GM23248 (cell line): ENCODE data around the gene MXRA8.

DNA sequence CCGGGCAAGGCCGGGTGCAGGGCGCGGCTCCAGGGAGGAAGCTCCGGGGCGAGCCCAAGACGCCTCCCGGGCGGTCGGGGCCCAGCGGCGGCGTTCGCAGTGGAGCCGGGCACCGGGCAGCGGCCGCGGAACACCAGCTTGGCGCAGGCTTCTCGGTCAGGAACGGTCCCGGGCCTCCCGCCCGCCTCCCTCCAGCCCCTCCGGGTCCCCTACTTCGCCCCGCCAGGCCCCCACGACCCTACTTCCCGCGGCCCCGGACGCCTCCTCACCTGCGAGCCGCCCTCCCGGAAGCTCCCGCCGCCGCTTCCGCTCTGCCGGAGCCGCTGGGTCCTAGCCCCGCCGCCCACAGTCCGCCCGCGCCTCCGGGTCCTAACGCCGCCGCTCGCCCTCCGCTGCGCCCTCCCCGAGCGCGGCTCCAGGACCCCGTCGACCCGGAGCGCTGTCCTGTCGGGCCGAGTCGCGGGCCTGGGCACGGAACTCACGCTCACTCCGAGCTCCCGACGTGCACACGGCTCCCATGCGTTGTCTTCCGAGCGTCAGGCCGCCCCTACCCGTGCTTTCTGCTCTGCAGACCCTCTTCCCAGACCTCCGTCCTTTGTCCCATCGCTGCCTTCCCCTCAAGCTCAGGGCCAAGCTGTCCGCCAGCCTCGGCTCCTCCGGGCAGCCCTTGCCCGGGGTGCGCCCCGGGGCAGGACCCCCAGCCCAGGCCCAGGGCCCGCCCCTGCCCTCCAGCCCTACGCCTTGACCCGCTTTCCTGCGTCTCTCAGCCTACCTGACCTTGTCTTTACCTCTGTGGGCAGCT is 134.6 kb downstream of the OR4F5 start:
- RAMPAGE, long total RNA = no peak

- RAMPAGE, long total RNA = no peak
Observed at GRCh38 chr1:909827-910400, 13.8 kb upstream of the SAMD11 start.

DNA sequence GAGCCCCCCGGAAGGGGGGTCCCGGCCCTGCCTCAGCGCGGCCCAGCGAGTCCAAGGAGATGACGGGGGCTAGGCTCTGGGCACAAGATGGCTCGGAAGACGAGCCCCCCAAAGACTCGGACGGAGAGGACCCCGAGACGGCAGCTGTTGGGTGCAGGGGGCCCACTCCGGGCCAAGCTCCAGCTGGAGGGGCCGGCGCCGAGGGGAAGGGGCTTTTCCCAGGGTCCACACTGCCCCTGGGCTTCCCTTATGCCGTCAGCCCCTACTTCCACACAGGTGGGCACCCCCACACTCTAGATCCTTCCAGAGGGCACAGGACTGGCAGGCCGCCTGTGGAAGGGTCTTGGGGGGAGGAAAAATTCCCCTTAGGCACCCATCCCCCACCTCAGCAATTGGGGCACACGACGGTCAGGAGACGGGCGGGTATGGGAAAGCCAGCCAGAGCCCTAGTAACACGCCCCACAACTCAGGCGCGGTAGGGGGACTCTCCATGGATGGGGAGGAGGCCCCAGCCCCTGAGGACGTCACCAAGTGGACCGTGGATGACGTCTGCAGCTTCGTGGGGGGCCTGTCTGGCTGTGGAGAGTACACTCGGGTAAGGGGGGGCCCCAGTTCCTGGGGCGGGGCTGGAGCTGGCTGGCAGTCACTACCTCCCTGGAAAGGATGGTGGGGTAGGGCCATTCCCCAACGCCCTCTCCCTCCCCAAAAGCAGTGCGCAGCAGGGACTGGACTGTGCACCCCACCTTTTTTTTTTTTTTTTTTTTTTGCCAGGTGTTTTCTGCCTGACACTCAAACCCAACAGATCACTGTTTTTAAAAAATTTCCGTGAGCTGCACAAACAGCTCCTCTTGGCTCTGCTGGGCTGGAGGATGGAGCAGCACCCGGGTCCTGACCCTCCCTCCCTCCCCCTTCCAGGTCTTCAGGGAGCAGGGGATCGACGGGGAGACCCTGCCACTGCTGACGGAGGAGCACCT is 16.0 kb downstream of the NOC2L start:
- RAMPAGE, long total RNA = no peak

- RAMPAGE, long total RNA = no peak
Observed at GRCh38 chr1:1049768-1050431, 24.2 kb downstream of the RNF223 start.

GRCh38 chr1:1080138-1080751 is 6.1 kb upstream of the RNF223 start:
- RAMPAGE, long total RNA = no peak

GRCh38 chr1:1135216-1135609 is 19.3 kb upstream of the C1orf159 start:
- RAMPAGE, long total RNA = no peak

DNA sequence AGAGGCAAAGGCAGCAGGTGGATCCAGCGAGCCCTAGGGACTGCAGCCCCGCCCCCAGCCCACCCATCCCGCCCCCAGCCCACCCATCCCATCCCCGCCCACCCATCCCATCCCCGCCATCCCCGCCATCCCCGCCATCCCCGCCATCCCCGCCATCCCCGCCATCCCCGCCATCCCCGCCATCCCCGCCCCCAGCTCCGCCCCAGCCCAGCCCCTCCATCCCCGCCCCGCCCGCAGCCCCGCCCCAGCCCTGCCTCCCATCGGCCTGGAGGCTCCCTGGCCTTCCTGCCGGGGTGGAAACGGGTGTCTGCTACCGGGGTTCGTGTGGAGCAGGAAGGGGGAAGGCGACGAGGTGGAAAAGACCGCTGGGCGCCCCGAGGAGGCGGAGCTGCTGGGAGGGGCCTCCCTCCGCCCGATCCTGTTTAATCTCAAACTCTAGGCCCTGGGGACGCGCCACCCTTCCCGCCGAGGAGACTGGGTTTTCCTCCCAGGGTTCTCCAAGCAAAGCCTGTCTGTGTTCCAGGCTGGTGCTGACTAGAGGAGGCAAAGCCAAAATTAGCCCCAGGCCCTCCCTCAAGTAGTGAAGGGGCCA is 16.3 kb upstream of the TTLL10 start:
- RAMPAGE, long total RNA = no peak

DNA sequence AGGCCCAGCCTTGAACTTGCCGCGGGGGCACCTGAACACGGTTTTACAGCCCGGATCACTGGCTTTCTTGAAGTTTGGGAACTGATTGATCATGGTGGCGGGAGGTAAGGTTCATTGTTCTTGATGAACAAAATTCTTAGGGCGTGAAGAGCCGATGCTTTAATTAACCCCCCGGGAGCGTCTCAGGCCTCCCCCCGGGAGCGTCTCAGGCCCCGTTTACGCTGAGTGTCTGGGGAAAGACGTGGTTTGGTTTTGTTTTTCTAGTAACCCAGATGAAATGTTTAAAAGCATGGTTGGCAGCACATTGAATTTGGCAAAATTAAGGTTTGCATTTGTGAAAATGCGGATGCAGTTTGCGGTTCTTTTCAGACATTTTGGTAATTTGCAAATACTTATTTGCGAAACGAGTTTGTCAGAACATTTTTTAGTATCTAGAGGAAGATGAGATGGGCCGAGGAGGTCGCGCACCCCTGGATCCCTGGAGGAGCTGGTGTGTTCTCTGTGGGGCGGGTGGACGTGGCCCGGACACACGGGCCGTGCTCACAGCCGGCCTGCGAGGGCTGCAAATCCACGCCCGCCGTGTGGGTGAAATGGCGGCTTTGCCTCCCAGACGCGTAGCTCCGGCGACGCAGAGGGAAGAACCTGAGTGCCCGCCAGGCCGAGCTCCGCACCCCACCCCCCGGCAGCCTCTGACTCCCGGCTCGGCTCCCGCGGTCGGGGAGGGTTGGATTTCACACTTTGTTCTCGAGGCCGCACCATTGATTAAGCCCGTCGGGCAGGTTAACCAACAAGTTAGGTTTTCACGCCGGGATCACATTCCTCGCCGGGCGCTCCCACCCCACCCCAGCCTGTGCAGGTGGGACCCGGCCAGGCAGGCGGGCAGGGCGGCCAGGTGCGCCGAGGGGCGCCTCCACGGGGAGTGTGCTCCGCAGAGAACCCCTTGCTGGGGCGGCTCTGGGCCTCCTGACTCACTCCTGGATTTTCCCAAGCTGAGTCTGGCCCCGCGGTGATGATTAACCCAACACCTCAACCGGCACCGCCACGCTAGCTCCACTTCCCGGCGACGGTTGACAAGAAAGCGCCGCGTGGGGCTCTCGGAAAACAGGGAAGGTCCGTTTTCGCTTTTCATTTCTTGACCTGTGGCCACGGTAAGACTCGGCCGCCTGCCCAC is 9.3 kb upstream of the TTLL10 start:
- RAMPAGE, long total RNA = no peak

- RAMPAGE, long total RNA = no peak
Observed at GRCh38 chr1:1240511-1241254, 5.8 kb downstream of the C1QTNF12 start.

- RAMPAGE, long total RNA = no peak
Observed at GRCh38 chr1:1244265-1244681, 2.2 kb downstream of the C1QTNF12 start.

DNA sequence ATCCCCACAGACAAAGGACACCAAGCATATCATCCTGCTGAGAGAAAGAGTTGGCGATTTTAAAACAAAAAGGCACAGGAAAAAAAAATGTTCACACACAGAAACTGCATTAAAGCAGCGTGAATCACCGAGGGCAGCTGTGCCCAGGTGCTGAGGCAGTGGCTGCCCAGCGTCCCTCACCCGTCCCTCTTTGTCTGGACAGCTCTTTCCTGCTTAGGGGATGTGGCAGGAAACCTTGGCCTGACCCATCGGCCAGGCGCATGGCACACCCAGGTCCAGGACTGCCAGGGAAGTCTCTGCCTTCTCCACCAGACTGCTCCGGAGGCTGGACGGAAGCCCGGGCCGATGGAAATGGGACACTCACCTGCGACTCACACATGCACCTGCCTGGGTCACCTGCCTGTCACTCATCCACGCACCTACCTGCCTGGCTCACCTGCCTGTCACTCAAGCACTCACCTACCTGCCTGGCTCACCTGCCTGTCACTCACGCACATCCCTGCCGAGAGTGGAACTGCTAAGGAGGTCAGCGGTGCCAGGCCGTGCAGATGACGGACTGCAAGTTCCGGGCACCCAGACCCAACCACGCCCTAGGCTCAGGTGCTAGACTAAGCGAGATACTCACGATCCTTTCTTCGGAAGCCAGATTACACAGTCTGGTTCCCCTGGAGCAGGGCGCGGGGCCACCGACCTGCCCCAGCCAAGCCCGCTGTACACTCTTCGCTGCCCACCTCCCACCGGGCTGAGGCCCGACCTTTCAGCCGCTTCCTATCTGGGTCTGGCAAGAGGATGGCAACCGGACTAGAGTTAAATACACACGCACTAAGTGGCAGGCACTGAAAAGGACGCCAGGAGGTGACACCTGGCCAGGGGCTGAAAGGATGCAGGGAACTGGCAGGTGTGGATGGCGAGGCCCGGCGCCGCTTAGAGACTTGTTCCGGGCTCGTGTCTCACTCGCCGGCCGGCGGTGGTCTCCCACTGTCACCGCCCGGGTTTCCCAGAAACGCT is 1.1 kb downstream of the UBE2J2 start:
- RAMPAGE, long total RNA = no peak

- RAMPAGE, long total RNA = no peak
Observed at GRCh38 chr1:1291785-1292397, 11.7 kb downstream of the SCNN1D start.

GRCh38 chr1:1300388-1301066 is 7.2 kb downstream of the ACAP3 start:
- RAMPAGE, long total RNA = no peak

DNA sequence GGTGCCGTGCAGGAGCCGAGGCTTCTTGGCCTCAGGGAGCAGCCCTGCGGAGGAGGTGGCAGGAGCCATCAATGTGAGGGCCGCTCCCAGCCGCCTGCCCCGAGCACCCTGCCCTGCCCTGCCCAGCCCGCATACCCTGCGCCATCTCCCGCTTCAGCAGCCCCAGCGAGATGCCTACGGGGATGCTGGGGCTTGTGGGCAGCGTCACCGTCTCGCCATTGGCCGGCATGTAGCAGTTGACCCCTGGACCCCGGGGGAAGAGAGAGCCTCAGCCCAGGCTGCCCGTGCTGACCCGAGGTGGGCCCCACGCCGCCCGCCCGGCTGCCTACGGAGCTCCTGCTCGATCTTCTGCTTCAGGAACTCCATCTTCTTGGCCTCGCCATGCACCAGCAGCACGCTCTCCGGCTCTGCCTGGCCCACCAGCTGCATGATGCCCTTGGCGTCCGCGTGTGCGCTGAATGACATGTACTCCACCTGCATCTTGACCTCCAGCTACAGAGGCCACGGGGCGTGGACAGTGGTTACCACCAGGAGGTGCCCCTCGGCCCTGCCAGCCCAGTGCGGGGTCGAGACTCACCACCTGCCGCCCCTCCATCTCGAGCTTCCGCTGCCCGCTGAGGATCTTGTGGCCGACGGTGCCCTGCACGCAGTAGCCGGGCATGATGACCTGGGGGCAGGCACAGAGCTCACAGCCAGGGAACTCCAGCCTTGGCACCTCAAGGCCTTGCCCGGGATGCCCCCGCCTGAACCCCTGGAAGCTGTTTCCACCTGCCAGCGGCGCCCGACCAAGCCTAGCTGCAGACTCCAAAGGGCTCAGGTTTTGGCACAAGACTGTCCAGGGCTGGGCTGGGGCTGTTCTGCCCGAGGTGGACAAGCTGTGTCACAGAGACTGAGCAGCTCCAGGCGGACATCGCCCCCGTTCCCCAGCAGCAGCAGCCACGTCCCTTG is 4.3 kb downstream of the PUSL1 start:
- RAMPAGE, long total RNA = no peak

DNA sequence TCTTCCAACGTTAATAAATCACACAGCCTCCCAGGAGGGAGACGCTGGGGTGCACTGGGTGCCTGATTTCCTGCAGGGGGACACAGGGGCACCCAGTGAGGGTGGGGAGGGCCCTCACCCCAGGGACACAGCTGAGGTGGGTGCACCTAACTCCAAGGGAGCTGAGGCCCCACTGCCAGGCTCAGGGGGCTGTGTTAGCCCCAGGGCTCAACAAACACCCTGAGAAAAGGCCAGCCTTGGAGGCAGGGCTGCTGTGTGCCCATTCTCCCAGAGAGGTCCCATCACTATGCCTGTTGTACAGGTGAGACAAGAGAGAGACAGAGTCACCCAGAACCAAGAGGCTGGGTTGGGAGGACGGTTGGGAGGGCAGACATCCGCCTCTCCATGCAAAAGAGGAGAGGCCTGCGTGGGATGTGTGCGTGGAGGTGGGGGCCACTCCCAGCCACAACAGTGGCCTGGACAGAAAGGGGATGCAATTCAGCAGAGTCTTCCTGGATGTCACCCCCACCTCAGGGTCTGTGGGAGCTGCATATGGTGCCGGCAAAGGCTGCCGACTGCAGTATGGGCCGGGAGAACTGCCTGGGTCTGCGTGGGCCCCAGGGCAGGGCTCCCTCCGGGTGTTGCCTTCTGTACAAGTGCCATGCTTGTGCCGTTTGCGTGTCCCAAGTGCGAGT is 2.1 kb upstream of the TAS1R3 start:
- RAMPAGE, long total RNA = no peak

DNA sequence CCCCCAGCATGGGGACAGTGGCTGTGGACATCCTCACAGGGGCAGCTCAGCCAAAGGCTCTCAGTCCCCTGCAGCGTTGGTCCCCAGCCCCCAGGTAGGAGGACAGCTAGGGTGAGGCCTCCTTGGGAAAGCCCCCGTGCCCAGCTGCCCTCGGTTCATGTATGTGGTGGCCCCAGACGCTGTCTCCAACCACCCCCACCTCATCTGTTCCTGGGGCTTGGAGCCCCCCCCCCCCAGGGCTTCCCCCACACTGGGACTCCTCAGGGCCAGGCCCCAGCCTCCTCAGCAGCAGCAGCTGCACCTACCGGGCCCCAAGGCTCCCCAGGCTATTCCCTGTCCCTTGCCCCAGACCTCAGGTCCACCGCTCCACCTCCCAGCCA is 6.2 kb downstream of the DVL1 start:
- RAMPAGE, long total RNA = no peak

DNA sequence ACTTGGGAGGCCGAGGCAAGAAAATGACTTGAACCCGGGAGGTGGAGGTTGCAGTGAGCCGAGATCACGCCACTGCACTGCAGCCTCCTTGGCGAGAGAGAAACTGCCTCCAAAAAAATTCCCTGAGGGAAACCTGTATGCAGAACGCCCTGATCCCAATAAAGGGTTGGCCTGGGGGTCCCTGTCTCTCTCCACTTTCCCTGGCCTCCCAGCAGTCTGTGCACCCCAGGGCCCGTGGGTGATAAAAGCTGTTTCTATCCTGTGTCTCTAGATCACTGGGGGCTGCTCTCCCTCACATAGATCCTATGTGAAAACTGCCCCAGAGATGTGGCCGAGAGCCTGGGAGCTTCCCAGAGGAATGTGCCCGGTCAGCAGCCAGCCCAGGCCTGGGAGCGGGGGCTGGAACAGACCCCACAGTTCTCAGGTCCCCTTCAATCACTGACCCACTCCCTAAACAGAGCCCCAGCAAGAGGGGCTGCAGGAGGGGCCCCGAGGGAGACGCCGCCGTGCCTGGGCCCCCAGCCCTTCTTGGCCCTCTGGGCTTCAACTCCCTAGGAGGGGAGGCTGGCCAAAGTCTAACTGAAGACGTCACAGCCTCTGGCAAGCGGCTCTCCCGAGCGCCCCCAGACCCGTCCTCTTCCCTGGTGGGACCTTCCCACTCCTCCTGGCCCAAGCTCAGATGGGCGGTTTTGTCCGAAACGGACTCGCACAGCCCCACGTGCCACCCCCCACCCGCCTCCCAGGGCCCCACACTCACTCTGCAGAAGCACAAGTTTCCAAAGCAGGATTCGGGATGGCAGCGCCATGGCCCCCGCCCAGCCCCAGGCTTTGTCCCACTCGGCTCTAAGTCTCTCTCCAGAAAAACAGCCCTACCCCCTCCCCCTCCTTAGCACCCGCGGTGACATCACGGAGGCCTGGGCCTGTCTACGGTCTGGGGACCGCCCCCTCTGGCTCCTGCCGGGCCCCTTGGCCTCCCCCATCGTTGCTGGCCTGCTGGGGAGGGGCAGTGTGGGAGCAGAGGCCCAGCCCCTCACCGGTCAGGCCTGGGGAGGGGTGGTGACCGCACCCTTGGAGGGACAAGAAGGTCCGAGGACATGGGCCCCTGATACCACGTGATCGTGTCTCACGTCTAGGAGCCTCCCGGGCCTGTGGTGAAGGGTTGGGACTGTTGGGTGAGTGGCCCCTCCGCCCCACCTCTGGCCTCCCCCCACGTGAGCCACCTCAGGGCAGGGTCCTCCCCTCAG is at the start of gene MXRA8:
Gene MXRA8 (minus strand): TSS at position 857 of the 1,244 bp plus-strand sequence.
- RAMPAGE, long total RNA = no peak

- RAMPAGE, long total RNA = no peak
Observed at GRCh38 chr1:1428078-1428508, 2.4 kb downstream of the TMEM88B start.

DNA sequence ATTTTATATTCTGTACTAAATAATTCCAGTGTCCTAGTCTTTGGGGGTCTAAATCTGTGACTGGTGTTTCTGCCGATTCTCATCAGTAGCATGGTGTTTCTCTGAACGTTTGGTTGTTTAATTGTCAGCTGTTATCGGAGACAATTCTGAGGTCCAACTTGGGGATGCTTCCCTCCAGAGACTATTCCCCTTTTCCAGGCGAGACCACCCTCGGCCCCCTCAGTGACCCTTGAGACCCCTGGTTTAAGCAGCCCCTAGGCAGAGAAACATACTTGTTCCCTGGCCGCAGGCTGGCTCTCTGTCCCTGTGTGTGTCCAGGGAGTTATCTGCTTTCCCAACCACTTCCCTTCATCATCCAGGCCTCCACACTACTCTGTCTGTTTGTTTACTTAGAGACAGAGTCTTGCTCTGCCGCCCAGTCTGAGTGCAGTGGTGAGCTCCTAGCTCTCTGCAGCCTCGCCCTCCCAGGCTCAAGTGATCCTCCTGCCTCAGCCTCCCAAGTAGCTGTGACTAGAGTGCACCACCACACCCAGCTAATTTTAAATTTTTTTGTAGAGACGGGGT is 3.9 kb downstream of the TMEM88B start:
- RAMPAGE, long total RNA = no peak

- RAMPAGE, long total RNA = no peak
Observed at GRCh38 chr1:1470640-1470844, 1.0 kb upstream of the ATAD3B start.